Thoracic aorta (tissue), 1 donor: ENCODE measurements around a stretch of chr5.

GRCh38 chr5:86372753-86373165 is 245.0 kb upstream of the COX7C start:
- RAMPAGE, long total RNA = no peak

DNA sequence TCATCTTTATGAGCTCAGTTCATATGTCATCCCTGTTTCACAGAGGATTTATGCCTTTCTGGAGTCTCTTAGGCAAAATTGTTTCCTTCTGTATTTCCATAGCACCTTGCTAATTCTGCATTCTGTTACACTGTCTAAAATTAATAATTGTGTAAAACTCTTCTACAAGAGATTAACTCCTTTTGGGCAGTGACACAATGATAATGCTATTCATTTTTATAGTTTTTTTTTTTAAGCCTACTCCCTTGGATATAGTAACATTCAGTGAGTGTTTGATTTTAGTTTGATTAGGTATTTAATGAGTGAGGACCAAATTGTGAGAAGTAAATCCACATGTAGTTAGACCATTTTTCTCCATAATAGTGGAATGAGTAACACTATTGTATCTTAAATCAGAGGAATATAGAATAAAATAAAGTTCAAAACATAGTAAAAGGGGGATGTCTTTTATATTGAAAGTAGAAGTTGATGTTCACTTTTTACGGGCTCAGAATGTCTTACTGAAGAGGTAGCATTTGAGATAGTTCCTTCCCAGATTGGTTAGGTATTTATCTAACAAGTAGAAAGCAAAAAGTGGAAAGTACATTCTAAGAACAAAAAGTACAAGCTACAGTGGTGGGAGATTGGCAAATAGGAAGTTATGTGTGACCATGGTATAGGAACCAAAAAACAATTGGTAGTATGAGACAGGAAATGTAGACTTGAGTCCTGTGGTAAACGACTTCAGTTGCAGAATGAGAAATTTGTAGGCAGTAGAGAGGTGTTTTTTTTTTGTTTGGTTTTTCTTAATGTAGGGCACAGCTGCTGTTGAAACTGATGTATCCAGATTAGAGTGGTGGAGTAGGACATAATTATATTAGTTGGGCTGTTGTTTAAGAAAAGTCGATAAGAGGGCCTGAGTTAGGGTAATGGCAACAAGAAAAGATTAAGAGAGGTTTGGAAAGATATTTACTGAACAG is 72.3 kb downstream of the CCNH start:
- RAMPAGE, long total RNA = no peak

GRCh38 chr5:87385856-87386270 is 26.9 kb downstream of the CCNH start:
- RAMPAGE, long total RNA = no peak

DNA sequence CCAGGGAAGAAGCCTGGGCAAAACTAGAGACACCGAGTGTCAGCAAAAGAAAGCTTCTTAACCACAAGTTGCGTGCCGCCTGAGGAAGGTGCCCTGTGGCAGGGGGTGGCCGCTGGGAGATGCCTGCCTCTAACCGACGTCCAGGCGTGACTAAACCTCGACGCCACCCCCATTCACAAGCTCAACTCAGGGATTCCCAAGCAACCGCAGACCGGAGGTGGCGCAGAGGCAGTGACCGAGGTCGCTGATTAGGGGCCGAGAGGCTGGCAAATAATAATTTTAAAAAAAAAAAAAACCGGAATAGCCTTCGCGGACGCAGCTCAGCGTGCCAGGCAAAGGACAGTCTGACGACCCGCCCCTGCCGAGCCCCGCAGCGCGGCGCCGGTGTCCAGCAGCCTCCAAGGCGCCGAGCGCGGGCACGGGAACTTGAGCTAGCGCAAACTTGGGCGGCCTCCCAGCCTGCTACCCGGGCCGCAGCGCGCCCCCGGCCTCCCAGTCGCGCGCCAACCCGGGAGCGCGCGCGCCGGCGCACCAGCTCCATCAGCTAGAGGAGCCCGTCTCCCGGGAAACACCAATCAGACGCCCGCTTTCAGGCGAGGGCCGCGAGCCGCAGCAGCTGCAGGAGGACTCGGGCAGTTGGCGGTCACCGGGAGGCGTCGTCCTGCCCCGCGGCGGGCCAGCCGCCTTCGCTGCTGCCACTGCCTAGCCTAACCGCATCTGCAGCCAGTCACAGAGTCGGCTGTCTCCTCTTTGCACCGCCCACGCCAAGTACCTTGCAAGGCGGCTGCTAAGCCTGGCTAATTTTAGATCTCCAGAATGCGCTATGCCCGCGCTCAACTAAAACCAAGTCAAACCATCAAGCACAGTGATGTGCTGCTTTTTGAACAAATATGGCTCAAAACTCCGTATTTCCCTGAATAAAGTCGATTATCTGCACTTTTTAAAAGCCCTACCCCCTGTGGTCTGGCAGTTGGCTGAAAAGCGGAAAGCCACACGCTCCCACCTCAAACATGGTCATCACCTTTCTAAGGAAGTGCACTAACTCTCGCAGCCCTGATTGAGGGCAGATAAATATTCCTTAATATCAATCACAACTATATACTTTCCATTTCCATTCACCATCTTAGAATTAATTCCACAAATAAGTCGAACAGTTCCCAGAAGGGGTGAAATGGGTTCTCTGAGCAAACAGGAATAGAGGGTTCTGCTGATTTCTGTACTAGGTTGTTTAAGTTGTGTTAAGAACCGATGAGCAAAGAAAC is 222.0 kb downstream of the MEF2C start:
- RAMPAGE, long total RNA = no peak

GRCh38 chr5:88680042-88680853 is 202.7 kb downstream of the MEF2C start:
- RAMPAGE, long total RNA = no peak

GRCh38 chr5:88683407-88684232 is 199.4 kb downstream of the MEF2C start:
- RAMPAGE, long total RNA = no peak

DNA sequence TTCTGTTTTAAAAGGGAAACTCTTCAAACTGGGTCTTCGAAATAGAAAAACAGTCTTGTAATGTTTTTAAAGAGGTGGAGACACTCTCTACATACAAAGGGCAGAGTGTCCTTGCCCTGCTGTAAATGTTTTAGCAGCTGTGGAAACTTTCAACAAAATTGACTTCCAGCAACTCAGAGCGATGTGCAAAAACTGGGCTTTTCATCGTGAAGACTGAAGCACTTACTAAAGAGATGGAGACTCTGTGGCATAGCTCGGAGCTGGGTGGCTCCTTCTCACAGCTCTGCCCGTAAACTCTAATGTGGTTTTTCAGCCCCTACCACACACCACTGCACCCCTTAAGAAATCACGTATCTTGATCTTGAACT is 124.5 kb downstream of the MEF2C start:
- RAMPAGE, long total RNA = no peak

GRCh38 chr5:88829104-88829472 is 53.9 kb downstream of the MEF2C start:
- RAMPAGE, long total RNA = no peak

DNA sequence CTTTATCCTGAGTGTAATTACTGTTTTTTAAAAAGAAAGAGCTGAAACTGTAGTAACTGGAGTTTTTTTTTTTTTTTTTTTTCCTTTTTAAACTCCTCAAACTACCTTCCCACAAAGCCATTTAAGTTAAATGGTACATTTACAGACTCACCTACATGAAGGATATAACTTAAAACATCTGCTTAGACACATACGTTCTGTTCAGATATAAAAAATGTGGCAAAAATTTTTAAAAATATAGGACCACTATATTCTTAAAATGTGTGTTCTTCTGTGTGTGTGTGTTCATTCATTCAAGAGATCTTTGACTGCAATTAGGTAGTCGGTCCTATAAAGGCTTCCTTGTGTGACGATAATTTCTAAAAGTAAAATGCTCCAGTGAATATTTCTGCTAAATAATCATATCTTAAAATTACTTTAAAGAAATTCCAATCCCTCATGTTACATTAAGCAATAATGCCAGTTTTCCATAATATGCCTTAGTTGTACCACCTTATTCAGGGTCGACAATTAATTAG is 6.9 kb downstream of the MEF2C start:
- RAMPAGE, long total RNA = no peak

DNA sequence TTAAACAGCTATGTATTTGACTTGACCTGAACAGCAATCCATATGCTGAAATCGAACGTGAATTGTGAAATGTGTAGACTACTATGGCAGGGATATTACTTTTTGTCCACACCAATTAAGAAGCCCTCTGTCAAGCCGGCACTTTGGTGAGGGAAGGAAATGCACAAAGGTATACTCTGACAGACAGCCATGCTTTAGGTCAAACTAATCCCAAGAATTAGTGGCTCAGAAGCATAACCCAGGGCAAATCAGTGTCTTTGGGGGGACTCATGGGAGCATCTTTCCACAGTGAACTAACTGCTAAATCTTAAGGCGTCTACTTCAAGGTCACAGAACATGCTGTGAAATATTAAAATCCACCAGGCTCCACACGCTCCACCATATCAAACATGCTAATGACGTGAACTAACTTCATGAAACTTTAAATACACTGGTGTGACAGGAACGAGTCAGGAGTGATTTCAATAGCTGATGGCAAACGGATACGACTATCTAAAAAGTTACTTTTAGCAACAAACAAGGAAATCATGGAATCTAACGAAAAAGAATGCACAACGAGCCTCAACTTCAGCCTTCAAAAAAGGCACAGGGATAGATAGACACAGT is 611 bp downstream of the MEF2C start:
- RAMPAGE, long total RNA = no peak

DNA sequence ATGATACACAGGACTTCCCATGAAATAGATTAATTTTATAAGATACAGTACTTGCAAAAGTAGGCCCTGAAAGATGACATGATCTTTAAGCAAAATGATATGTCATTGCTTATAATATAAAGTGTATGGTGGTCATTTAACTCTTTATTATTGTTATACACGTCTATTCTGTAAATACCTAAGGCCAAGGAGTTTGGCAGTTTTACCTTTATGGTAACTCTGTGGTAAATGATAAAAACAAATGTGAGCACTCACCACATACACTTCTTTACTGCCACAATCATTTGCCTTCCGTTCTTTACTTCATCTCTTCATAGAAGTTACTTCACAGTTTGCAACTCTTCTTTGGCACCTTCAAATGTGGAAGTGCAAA is 4.2 kb upstream of the MEF2C start:
- RAMPAGE, long total RNA = no peak

GRCh38 chr5:88888846-88889624 is 6.1 kb upstream of the MEF2C start:
- RAMPAGE, long total RNA = start-site peak on the plus strand at chr5:88889304-88889539, 26 reads; start-site peak on the minus strand at chr5:88889336-88889398, 32 reads

DNA sequence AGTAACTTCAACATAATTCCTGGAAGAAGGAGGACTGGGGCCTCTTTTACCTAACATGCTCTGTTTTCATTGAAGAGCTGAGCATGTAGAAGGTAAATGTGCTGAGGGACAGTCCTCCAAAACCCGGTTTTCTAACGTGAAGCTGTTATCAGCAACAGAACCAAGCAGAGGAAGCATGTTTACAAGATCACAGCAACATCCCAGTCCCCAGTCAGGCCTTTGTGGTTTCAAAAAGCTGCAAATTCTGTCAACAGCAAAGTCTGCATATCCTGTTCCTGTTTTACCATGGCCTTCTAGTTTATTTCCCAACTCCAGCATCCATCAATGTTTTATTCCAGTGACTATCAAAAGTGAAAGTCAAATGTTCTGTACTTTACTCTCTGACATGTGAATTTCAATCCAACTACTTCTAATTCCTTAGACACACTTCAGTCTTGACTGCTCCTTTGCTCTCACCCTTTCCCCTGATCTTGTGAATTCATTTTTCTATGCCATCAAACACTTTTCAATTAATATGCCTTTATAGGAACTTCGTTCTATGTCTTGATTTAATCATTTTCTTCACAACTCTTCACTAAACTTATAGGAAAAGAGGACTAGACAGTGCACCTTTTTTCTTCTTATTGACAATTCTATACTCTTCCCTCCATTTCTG is 513.7 kb upstream of the MEF2C start:
- RAMPAGE, long total RNA = no peak

GRCh38 chr5:90227567-90228048 is 181.9 kb downstream of the CETN3 start:
- RAMPAGE, long total RNA = no peak

DNA sequence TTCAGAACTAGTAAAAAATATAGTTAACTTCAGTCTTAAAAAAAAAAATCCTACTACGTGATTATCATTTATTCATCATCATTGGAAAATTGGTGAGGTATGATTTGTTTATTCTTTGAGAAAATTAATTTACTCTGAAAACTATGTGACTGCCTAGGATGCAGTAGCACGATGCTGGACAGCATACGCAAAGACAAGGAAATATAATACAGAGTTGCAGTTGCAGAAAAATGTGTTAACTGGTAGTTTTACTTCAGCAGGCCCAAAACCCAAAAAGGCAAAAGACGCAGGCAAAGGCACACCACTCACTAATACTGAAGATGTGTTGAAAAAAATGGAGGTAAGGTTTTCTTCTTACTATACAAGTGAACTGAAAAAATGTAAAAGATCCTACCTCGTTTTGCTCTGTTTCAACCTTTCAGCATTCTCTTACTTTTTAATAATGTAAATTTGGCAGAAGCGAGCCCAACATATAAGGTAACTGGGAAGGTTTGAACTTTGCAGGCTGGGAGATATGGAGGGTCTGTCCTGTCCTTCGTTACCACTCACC is 27.1 kb downstream of the POLR3G start:
- RAMPAGE, long total RNA = no peak

DNA sequence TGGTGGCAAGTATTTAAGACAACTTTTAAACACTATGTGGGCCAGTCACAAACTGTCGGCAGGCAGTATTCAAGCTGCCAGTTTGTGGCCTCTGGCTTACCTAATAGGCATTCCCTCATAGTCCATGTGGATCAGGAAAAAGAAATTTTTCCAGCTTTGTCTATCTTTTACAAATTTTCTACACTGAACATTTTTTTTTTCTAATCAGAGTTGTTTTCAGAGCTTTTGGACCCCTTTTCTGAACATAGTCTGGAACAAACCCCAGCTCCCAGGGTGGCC is 262.8 kb downstream of the ARRDC3 start:
- RAMPAGE, long total RNA = no peak

GRCh38 chr5:91189836-91190345 is 193.2 kb downstream of the ARRDC3 start:
- RAMPAGE, long total RNA = no peak

DNA sequence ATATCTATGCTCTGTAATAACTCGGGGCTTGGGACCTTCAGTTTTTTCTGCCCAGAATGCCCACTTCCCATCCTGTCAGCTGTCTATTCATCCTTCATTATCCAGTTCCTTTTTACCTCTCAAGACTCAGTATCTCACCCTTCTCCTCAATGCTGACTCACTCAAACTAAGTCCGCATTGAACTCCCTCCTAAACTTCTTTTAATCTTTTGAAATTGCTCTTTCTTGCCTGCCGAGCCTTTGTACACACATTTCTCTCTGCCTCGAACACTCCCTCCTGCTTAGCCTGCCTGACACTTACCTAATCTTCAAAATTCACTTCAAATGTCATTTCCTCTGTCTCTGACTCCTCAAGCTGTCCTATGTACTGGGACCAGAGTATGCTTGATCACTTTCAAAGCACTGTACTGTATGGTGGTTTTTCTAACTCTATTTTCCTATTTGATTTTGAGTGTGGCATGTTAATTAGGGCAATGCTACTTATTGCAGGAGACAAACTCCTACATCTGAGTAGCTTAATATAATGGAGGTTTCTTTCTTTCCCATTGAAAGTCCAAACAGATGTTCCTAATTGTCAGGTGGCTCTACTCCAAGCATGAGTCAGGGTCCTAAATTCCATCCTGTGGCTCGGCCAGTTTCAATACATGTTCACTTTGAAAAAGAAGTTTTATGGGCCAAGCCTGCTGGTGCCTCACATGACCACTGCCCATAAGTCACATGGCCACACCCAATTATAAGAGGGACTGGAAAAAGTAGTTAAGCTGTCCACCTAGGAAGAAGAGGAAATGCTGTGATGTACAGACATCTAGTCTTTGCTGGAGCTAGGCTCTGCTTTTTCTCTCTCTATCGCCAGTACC is 170.6 kb downstream of the ARRDC3 start:
- RAMPAGE, long total RNA = no peak

- RAMPAGE, long total RNA = start-site peak on the minus strand at chr5:91311045-91311374, 25 reads
Measured at GRCh38 chr5:91310725-91311308, 72.3 kb downstream of the ARRDC3 start.

GRCh38 chr5:91357223-91357761 is 25.8 kb downstream of the ARRDC3 start:
- RAMPAGE, long total RNA = no peak